Gallbladder (tissue), 1 donor: ENCODE measurements around the genes DNM2, CCDC159 and CNN1.

DNA sequence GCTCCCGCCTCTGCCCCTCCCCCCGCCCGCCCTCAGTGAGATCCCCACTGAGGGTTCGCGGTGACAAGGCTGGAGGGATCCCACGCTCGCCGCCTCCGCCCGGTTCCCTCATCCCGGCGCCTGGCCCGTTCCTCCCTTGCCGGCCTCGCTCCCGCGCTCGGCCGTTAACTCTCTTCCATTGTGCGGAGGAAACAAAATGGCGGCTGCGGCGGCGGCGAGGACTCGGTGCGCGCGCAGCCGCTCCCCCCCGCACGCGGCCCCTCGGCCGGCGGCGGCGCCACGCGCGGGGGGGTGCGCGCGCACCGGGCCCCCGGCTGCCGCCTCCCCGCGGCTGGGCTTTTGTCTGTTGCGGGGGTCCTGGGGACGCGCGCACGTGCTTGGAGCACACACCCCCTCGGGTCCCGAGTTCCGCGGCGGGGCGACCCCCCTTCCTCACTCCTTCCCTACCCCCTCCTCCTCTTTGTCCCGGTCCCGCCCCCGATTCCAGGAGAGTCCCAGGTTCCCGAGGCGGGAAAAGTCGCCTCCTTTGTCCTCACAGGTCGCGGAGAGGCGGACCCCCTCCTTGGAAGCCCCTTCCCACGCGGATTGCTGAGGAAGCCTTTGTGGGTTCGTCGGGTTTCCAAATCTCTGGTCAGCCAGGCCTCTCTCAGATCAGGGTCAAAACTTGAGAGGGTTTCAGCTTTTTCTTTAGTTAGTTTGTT is 522 bp downstream of the ILF3 start:
- PRO-cap = bidirectional peak, plus-strand start at position 185 of the sequence, minus-strand start at position 180 of the sequence

- PRO-cap = no peak
Measured at GRCh38 chr19:10694312-10695423, 6.6 kb upstream of the QTRT1 start.

DNA sequence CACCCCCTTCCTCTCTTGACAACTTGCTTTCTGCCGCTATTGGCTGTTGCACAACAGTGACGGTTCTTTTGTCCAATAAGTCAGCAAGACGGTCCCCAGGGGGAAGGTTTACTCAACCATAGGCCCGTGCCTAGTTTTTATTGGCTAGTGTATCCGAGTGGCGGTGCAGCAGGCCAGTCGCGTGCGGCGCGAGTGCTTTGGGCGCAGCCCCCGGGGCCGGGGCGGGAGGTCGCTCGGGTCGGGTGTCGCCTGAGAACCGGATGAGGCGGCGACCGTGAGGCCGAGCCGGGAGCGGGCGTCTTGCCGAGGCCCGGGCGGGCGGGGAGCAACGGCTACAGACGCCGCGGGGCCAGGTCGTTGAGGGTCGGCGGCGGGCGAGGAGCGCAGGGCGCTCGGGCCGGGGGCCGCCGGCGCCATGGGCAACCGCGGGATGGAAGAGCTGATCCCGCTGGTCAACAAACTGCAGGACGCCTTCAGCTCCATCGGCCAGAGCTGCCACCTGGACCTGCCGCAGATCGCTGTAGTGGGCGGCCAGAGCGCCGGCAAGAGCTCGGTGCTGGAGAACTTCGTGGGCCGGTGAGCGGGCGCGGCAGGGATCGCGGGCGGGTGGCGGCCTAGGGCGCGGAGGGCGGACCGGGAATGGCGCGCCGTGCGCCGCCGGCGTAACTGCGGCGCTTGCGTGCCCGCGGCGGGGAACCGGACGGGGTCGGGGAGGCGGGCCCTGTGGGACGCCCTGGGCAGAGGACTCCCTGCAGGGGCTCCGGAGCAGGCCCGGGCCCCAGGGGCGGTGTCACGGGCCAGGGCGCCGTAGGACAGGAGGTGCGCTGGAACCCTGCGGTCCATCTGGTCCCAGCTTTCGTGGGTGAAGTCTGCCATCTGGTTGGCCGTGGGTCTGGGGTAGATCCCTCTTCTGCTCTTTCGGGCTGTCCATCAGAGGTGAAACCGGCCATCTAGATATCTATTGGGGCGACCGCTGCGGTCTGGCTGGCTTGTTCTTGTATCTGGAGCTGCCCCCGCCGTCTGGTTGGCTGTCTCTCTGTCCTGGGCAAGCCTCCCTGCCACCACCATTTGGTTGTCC is at the start of gene DNM2:
Gene DNM2, plus strand, starts transcription at position 252 of the 1,078 bp plus-strand sequence.
- PRO-cap = unidirectional peak, plus-strand start at position 147 of the sequence; unidirectional peak, plus-strand start at position 252 of the sequence; unidirectional peak, plus-strand start at position 352 of the sequence; bidirectional peak, plus-strand start at position 703 of the sequence, minus-strand start at position 641 of the sequence

GRCh38 chr19:10748471-10749646 is 31.0 kb downstream of the DNM2 start:
- PRO-cap = no peak

- PRO-cap = bidirectional peak, plus-strand start at chr19:10752482, minus-strand start at chr19:10752392
Measured at GRCh38 chr19:10752155-10752637, 34.3 kb downstream of the DNM2 start.

- PRO-cap = no peak
Measured at GRCh38 chr19:10777370-10777741, 58.7 kb downstream of the TMED1 start.

- PRO-cap = no peak
Measured at GRCh38 chr19:10795728-10796781, 40.0 kb downstream of the TMED1 start.

- PRO-cap = no peak
Measured at GRCh38 chr19:10820601-10821060, 15.4 kb downstream of the TMED1 start.

GRCh38 chr19:10952637-10953324 is 8.0 kb upstream of the SMARCA4 start:
- PRO-cap = no peak

GRCh38 chr19:11018134-11018609 is 57.3 kb downstream of the SMARCA4 start:
- PRO-cap = no peak

GRCh38 chr19:11018610-11019139 is 57.8 kb downstream of the SMARCA4 start:
- PRO-cap = no peak

DNA sequence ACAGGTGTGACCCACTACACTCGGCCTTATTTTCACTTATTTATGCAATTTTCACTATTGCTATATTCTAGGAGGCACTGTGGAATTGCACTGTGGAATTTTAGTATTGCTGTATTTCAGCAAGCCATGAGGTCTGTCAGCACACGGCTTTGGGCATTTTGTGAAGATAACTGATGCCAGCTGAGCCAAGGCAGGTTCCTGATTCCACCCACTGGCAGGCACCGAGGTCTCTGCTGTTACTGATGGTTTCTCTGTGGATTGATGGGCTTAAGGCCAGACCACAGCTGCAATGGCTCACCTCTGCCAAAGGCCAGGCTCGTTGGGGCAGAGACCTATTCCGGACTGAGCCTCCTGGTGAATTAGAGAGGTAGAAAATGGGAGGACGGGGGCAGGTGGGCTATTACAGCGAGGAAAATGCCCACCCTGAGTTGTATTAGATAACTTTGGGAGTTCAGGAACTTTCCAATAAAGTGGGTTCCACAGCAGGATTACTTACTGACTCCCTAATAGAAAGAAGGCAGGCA is 5.4 kb upstream of the LDLR start:
- PRO-cap = no peak

DNA sequence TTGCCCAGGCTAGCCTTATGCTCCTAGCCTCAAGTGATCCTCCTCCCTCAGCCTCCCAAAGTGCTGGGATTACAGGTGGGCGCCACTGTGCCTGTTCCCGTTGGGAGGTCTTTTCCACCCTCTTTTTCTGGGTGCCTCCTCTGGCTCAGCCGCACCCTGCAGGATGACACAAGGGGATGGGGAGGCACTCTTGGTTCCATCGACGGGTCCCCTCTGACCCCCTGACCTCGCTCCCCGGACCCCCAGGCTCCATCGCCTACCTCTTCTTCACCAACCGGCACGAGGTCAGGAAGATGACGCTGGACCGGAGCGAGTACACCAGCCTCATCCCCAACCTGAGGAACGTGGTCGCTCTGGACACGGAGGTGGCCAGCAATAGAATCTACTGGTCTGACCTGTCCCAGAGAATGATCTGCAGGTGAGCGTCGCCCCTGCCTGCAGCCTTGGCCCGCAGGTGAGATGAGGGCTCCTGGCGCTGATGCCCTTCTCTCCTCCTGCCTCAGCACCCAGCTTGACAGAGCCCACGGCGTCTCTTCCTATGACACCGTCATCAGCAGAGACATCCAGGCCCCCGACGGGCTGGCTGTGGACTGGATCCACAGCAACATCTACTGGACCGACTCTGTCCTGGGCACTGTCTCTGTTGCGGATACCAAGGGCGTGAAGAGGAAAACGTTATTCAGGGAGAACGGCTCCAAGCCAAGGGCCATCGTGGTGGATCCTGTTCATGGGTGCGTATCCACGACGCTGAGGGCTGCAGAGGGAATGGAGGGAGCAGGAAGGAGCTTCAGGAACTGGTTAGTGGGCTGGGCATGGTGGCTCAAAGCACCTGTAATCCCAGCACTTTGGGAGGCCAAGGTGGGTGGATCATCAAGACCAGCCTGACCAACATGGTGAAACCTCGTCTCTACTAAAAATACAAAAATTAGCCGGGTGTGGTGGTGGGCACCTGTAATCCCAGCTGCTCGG is 24.1 kb downstream of the LDLR start:
- PRO-cap = no peak

DNA sequence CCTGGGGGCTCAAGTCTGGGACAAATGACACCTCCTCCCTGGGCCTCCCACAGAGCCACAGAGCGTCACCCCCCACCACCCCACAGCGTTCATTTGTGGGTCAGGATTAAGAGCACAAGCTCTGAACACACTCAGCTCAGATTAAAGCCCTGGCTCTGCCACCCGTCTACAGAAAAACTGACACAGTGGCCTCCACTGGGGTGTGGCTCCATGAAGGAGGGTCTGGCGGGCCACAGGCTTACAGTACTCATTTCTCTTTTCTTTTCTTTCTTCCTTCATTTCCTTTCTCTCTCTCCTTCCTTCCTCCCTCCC is 16.3 kb downstream of the SPC24 start:
- PRO-cap = no peak

DNA sequence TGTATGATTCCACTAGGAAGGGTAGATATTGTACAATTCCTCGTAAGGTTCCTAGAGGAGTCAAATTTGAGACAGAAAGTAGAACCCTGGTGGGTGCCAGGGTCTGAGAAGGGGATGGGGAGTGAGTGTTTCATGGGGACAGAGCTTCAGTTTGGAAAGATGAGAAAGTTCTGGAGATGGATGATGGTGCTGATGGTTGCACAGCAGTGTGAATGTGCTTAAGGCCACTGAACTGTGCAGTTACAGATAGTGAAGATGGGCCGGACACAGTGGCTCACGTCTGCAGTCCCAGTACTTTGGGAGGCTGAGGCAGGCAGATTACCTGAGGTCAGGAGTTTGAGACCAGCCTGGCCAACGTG is 957 bp downstream of the SPC24 start:
- PRO-cap = no peak

GRCh38 chr19:11208552-11209236 is 11.3 kb upstream of the KANK2 start:
- PRO-cap = no peak

DNA sequence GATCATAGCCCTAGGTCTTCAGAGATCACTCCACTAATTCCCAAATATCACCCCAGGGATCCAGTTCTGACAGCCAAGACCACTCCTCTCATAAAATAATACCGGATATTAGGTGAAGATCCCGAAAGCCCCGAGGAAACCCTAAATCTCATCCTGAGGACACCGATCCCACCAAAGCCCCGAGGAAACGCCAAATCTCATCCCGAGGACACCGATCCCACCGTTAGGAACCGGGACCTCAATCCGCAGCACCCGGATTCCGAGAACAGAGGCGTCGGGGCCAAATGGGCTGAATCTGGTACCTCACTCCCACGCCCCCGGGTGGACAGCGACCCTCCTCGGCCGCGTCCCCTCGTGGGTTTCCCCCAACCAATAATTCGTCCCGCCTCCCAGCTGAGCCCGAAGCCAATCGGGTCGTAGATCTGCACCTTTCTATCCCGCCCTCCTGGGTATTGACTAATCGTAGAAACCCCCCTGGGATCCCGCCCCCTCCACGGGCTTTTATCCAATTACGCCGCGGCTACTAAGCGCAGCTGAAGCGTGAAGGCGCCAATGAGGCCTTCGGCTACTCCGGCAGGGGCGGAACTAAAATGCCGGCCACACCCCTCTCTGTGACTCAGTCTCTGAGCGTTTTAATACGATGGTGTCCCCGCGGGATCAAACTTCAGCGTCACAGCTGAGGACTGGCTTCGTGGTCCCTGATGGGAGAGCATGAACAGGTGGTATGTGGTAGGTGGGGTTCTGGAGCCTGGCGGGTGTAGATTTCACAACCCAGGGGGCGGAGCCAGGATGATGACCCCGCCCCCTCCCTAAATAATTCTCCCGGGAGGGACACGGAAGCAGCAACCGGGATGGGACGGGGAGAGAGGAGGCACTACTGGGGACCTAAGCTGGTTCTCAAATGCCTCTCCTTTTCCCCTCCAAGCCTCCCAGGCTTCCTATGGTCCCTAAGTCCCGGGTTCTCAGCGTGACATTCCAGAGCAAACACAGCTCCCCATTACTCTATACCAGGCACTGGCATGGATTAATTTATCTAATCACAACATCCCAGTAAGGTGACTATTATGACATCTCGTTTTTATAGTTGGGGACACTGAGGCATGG is at the start of gene CCDC159:
Gene CCDC159, plus strand, starts transcription at position 614 of the 1,104 bp plus-strand sequence.
- PRO-cap = unidirectional peak, minus-strand start at position 267 of the sequence; bidirectional peak, plus-strand start at position 635 of the sequence, minus-strand start at position 362 of the sequence; unidirectional peak, plus-strand start at position 845 of the sequence

- PRO-cap = no peak
Measured at GRCh38 chr19:11451832-11452032, 16.3 kb downstream of the PRKCSH start.

- PRO-cap = no peak
Measured at GRCh38 chr19:11535740-11536013, 3.0 kb upstream of the CNN1 start.

DNA sequence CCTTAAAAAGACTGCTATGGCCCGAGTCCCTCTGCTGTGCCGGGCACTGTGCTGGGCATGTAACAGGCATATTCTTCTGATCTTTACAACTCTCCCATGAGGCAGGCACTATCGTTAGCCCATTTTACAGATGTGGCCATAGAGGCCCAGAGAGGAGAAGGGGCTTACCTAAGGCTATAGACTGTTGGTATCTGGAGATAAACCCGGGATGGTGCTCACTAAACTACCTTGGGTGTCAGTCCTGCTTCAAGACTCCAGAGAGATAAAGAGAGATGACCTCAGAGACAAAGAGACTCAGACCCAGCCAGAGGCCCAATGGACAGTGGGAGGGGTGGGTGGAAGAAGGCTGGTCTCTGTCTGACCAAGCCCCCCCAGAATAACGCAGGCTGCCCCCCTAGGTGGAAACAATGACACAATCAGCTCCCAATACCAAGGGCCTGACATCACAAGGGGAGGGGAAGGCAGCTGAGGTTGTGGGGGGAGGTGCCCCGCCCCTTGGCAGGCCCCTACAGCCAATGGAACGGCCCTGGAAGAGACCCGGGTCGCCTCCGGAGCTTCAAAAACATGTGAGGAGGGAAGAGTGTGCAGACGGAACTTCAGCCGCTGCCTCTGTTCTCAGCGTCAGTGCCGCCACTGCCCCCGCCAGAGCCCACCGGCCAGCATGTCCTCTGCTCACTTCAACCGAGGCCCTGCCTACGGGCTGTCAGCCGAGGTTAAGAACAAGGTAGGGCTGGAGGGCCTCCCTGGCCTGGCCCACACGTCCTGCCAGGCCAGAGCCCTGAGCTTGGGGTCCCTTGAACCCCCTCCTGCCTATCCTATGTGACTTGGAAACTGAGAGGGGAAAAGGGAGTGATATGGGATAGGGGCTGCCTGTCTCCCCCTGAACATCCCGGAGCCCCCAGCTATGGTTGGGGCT is at the start of gene CNN1:
Gene CNN1, plus strand, starts transcription at position 585 of the 916 bp plus-strand sequence.
- PRO-cap = bidirectional peak, plus-strand start at position 565 of the sequence, minus-strand start at position 264 of the sequence